Esophagus squamous epithelium (tissue), 4 donors: ENCODE data around the gene PPM1K.

DNA sequence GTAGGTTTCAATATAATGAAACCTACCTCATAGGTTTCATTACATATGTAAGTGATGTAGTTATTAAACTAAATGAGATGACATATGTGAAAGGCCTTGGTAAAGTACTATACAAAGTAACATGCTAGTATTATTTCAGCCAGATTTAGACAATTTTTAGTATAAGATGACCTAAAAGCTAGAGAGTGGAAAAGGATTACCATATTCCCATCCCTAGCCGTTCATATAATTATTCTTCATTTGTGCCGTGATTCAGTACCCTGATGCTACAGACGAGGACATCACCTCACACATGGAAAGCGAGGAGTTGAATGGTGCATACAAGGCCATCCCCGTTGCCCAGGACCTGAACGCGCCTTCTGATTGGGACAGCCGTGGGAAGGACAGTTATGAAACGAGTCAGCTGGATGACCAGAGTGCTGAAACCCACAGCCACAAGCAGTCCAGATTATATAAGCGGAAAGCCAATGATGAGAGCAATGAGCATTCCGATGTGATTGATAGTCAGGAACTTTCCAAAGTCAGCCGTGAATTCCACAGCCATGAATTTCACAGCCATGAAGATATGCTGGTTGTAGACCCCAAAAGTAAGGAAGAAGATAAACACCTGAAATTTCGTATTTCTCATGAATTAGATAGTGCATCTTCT, 6.8 kb downstream of the SPP1 start:
- PRO-cap, result no peak
- RAMPAGE, long total RNA, 4 experiments, result no peak in any of the 4 experiments

DNA sequence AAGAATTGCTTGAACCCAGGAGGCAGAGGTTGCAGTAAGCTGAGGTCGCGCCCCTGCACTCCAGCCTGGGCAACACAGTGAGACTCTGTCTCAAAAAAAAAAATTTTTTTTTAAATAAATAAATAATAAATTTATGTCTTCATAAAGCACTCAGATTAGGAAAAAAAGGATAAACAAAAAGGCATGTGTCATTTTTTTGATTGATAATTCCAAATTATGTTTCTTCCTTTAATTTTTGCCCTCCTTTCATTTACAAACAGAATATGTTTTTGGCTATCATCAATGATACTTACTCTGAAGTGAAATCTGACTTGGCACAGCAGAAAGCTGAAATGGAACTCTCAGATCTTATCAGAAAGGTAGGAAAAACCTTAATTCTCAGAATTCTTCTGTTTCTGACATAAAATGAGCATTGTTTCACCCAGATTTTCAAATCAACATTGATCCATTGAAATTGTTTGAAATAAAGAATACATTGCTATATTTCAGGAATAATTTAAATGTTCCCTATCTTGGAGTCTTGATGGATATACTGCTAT, 54.3 kb downstream of the PKD2 start:
- PRO-cap, result no peak
- RAMPAGE, long total RNA, 4 experiments, result no peak in any of the 4 experiments

DNA sequence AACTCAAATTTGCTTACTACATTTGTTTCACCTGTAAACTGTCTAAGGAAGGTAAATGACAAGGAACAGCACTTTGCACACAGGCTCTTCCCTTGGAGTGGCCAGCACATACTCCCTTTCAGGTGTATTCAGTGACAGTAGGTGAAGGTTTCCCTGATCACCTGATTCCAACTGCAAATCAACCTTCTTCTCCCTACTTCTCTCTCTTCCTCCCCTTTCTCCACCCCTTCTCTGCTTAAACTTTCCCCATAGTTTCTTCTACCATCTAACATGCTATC, 46.3 kb downstream of the ABCG2 start:
- PRO-cap, result no peak
- RAMPAGE, long total RNA, 4 experiments, result no peak in any of the 4 experiments

DNA sequence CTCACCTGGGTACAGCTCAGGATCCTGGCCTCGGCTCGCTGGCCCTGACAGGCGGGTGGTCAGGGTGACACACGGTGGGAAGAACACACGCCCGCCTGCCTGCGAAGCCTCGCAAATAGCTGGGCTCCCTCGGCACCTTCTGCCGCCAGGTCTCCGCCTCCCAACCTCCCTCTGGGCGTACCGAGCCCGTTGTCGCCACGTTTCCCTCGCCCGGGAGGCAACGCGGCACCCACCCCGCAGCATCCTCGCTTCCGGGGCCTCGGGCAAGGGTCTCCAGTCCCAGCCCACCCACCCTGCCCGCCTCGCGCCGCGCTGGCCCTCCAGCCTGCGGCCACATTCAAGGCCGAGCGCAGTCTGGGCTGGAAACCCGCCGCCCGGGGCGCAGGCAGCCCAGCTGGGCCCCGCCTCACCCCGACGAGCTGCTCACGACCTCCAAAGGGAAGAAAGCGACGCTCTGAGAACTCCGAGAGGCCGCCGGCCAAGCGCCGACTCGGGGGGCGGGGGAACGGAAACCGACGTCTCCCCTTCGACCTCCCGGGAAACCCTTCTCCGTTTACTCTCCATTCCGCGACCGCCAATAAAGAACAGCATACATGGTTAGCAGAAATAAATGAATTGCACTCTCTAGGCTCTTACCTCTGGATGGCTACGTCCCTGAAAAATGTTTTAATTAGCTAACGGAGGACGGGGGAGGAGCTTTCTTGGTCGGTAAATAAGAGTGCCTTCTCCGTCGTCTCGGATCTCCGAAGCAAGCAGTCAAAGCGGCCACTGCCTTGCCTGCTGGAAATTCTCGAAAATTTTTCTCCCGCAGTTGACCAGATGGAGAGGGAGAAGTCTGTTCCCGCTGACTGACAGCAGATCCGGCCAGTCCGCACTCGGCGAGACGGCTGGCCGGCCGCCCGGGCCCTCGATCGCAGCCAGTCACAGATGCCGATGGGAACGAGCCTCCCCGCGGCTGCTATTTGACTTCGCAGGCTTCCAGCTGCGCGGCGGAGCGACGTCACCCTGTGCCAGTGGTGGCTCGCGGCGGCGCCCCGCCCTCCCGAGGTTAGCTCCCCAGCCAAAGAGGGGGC, at the start of gene PPM1K:
Gene PPM1K (minus strand): TSS at position 792 of the 1,073 bp plus-strand sequence.
- PRO-cap, result bidirectional peak, plus-strand start at position 739 of the sequence, minus-strand start at position 792 of the sequence; bidirectional peak, plus-strand start outside the sequence, minus-strand start at position 935 of the sequence
- RAMPAGE, long total RNA, 4 experiments, result start-site peak on the minus strand in 4 of 4 experiments, centred at positions 107 to 982 of the sequence, 18 to 115 reads per replicate

DNA sequence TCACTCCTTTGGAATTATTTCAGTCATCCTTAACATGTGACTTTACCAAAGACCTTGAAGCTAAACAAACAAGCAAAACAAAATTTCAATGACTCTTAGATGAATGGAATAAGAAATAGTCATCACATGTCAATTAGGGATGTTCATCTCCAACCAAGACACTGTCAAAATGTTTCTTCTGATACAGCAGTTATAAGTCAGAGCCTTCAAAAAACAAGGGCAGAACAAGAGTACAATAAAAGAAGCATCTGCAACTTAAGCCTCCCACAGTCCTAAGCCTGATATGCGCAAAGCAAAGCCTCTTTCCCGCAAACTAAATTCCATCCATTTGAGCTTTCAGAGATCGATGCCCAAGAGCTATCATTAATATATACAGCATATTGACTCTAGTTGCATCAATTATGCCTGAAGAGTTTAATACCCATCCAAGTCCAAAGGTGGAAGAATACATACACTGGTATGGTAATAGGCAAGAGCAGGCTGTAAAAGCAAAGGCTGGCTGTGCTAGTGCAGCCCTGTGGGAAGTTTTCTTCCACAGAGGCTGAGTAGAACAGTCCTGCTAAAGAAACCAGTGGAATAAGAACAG, 2.3 kb downstream of the PIGY start:
- PRO-cap, result no peak
- RAMPAGE, long total RNA, 4 experiments, result no peak in any of the 4 experiments

DNA sequence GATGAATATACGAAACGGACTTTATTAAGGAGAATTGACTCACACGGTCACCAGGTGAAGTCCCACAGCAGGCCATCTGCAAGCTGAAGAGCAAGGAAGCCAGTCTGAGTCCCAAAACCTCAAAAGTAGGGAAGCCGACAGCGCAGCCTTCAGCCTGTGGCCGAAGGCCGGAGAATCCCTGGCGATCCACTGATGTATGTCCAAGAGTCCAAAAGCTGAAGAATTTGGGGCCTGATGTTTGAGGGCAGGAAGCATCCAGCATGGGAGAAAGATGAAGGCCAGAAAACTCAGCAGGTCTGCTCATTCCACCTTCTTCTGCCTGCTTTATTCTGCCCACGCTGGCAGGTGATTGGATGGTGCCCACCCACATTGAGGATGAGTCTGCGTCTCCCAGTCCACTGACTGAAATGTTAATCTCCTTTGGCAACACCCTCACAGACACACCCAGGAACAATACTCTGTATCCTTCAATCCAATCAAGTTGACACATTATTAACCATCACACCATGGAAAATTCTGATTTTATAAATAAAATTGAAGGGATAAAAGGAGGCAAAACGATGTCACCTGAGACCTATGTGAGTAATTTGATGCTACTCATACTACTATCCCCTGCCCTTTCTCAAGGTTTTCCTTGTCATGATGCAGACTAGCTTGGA, 9.5 kb upstream of the PIGY start:
- PRO-cap, result no peak
- RAMPAGE, long total RNA, 4 experiments, result no peak in any of the 4 experiments

- PRO-cap, result no peak
- RAMPAGE, long total RNA, 4 experiments, result no peak in any of the 4 experiments
Measured at GRCh38 chr4:88802587-88802874, 104.9 kb upstream of the NAP1L5 start.

DNA sequence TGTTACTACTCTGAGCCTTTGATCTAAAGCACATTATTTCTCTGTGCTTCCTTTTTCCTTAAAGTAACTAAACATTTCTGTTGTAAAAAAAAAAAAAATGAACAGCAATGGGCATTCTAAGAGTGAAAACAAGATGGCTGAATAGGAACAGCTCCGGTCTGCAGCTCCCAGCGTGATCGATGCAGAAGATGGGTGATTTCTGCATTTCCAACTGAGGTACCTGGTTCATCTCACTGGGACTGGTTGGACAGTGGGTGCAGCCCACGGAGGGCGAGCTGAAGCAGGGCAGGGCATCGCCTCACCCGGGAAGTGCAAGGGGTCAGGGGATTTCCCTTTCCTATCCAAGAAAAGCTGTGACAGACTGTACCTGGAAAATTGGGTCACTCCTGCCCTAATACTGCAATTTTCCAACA, 172.4 kb upstream of the NAP1L5 start:
- PRO-cap, result no peak
- RAMPAGE, long total RNA, 4 experiments, result no peak in any of the 4 experiments

DNA sequence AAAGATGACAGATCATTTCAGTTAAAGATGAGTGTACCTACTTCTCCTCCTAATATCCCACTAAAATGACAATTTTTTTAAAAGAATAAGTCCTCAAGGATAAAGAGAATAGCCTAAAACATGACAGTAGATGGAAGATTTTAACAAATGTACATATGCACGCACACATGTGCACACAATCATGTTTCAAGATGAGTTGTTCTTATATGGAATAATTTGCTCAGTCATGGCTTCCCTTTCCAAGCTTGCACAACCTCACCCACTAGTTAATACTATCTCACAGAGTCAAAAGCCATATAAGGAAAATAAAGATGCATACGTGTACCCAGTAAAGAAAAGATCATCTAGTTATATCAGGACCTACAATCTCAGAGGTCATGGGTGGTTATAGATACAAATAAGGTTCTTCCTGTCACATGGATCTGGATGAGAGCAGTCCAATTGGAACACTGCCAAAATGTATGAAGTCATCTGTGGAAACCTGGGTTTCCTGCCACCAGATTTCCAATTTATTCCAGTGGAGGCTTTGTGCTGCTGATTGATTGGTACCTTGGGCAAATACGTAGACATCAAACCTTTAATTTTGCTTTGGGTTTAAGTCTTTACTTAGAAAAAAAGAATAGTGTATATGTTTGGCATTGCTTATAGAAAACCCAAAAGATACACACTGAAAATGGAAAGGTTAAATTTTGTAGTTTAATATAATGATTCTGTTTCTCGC, 56.0 kb downstream of the FAM13A start:
- PRO-cap, result no peak
- RAMPAGE, long total RNA, 4 experiments, result no peak in any of the 4 experiments

- PRO-cap, result no peak
- RAMPAGE, long total RNA, 4 experiments, result no peak in any of the 4 experiments
Measured at GRCh38 chr4:89248498-89249365, 58.9 kb downstream of the GPRIN3 start.

GRCh38 chr4:89303142-89303669, 4.4 kb downstream of the GPRIN3 start:
- PRO-cap, result bidirectional peak, plus-strand start at chr4:89303395, minus-strand start at chr4:89303254
- RAMPAGE, long total RNA, 4 experiments, result no peak in any of the 4 experiments

GRCh38 chr4:89303686-89304419, 3.7 kb downstream of the GPRIN3 start:
- PRO-cap, result no peak
- RAMPAGE, long total RNA, 4 experiments, result no peak in any of the 4 experiments

DNA sequence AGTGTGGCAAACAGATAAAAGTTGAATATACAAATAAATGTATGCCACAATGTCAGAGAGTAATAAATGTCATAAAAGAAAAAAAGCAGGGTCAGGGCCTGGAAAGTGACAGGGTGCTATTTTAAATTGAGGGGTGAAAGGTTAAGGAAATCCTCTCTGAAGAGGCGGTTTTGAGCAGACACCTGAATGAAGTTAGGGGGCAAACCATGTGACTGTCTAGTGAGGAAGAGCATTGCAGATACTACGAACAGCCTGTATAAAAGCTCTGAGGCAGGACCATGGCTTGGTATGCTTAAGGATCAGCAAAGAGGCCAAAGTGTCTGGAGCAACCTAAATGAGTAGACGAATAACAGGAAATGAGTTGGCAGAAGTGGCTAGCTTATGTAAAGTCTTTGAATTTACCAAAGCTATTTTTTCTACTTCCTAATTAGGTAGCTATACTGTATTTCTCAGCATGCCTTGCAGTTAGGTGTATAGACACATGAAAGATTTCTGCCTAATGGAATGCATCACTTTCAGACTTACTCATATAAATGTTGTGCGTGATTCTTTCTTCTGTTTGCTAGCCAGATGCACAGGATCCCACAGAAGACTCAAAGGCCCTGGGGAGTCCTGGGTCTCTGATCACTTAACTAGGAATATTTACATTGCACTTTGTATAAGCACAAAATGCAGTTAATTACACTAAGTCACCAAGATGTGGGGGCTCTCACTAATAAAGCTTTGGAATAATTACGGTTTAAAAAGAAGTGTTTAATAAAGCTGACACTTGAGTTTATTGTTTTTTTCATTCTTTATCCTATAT, 9.4 kb upstream of the GPRIN3 start:
- PRO-cap, result no peak
- RAMPAGE, long total RNA, 4 experiments, result no peak in any of the 4 experiments

GRCh38 chr4:90126989-90127163, 318 bp upstream of the CCSER1 start:
- PRO-cap, result no peak
- RAMPAGE, long total RNA, 4 experiments, result no peak in any of the 4 experiments

DNA sequence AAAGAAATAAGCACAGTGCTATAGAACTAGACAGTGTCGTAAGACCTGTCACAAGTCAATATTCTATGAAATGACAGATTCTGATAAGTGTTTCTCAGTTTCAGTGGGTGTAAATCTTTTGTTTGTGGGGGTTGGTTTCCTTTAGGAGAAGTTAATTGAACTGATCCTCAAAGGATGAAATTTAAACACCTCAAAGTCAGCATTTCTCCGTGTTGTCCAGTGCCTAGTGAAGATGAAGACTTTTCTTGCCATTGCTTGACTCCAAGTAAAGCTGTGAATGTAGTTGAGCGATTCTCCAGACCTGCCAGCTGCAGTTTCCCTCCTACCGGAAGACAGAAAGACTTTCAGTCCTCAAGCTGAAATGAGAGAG, 7.9 kb downstream of the PDLIM5 start:
- PRO-cap, result no peak
- RAMPAGE, long total RNA, 4 experiments, result no peak in any of the 4 experiments

- PRO-cap, result no peak
- RAMPAGE, long total RNA, 4 experiments, result no peak in any of the 4 experiments
Measured at GRCh38 chr4:94460138-94460822, 8.5 kb downstream of the PDLIM5 start.

- PRO-cap, result no peak
- RAMPAGE, long total RNA, 4 experiments, result no peak in any of the 4 experiments
Measured at GRCh38 chr4:94519855-94520498, 68.2 kb downstream of the PDLIM5 start.

GRCh38 chr4:94520867-94521655, 69.3 kb downstream of the PDLIM5 start:
- PRO-cap, result no peak
- RAMPAGE, long total RNA, 4 experiments, result no peak in any of the 4 experiments

DNA sequence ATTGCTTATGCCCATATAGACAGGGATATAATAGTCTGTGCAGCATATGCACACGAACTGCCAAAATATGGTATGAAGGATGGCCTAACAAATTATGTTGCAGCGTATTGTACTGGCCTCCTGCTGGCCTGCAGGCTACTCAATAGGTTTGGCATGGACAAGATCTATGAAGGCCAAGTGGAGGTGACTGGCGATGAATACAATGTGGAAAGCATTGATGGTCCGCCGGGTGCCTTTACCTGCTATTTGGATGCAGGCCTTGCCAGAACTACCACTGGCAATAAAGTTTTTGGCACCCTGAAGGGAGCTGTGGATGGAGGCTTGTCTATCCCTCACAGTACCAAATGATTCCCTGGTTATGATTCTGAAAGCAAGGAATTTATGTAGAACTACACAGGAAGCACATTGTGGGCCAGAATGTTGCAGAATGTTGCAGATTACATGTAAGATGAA, 117.7 kb downstream of the STPG2 start:
- PRO-cap, result no peak
- RAMPAGE, long total RNA, 4 experiments, result start-site peak on the plus strand in 2 of 4 experiments, centred at positions 224 to 247 of the sequence, 6 to 9 reads per replicate

DNA sequence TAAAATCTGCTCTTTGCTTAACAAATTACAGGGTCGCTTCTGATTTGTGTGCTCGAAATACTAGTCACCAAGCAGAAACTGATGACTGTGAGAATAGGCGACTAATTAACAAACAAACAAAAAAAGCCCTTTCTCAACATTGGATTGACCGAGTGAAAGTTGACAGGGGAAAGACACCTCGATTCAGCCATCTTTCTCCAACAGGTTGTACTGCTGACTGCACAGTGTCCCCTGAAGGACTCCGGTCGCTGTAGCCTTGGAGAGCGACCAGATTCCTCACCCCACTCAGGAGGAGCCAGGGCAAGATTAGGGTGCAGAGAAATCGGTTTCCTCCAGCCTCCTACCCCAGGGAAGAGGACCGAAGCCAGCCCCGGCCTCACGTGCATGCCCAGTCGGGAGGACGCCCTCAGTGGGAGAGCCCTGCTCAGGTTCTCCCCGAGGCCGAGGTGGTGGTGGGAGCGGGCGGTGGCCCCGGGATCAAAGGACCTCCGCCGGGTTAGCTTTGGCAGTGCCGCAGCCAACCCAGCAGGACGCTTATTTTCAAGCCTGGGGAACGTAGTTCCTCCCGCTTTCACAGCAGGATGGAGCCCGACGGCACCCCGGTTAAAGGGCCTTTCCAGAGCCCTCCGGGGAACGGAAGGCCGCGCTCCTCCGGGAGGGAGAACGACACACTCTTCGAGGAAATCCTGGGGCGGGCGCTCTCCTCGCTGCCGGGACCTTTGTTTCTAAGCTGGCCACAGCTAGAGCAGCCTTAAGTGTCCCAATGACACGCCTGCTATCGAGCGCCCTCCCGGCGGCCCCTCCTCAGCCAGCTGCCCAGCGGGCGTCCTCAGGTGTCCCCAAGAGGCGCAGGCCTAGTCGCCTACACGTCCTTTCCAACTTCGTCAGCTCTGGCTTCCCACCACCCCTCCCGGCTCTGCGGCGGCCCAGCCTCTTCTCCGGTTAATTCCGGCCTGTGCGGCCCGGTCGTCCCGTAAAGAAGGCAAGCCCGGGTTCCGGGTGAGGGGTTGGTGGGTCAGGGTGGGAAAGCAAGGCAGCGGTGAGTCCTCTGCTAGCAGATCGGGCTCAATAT, 848 bp upstream of the RAP1GDS1 start:
- PRO-cap, result unidirectional peak, plus-strand start at position 288 of the sequence; bidirectional peak, plus-strand start at position 716 of the sequence, minus-strand start at position 727 of the sequence
- RAMPAGE, long total RNA, 4 experiments, result no peak in any of the 4 experiments